Glomerular endothelial cell (primary cell): Measurements from ENCODE around the gene PSMD14.

GRCh38 chr2:159515999-159516776, 100.2 kb downstream of the BAZ2B start:
- RAMPAGE, long total RNA, result no peak

- RAMPAGE, long total RNA, result no peak
Measured at GRCh38 chr2:159753814-159754304, 41.6 kb downstream of the MARCHF7 start.

DNA sequence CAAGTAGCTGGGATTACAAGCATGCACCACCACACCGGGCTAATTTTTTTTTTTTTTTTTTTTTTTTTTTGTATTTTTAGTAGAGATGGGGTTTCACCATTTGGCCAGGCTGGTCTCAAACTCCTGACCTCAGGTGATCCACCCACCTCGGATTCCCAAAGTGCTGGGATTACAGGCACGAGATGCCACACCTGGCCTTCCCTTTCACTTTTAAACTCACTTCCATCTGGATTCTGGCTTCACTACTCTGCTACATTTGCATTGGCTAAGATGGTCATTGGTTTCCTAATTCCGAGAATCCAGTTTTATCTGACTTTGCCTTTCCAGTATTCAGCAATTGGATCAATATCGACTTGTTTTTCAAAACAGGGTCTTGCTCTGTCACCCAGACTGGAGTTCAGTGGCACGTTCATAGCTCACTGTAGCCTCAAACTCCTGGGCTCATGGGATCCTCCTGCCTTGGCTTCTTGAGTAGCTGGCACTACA, 4.6 kb upstream of the CD302 start:
- RAMPAGE, long total RNA, result no peak

GRCh38 chr2:160063107-160063417, 647 bp upstream of the PLA2R1 start:
- RAMPAGE, long total RNA, result no peak

- RAMPAGE, long total RNA, result no peak
Measured at GRCh38 chr2:160220251-160221067, 20.4 kb upstream of the ITGB6 start.

GRCh38 chr2:160228386-160229000, 28.4 kb upstream of the ITGB6 start:
- RAMPAGE, long total RNA, result no peak

DNA sequence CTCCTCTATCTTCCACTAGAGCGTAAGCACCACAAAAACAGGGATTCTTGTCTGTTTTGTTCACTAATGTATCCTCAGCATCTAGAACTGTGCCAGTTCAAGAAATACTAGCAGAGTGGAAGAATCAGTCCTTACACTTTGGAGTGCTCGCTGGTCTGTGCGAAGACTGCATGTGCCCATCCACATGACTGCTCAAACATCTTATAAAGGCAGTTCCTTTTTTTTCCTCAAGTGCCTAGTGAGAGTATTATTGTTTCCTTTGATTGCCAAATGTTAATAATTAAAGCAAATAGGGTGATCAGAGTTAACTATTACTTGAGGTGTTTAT, 45.5 kb upstream of the ITGB6 start:
- RAMPAGE, long total RNA, result no peak

DNA sequence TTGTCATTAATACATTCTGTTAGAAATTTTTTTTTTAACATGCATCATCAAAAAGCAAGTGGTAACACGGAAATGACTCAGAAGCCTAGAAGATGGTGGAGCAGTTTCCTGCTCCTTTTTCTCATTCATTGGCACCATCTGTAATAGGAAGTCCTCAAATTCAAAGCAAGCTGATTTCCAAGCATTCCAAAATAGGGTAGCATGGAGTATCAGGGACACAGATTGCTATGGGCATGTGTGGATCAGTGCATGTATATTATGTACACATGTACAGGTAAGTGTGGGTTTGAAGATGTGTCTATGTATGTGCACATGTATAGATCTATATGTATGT, 79.9 kb upstream of the ITGB6 start:
- RAMPAGE, long total RNA, result no peak

DNA sequence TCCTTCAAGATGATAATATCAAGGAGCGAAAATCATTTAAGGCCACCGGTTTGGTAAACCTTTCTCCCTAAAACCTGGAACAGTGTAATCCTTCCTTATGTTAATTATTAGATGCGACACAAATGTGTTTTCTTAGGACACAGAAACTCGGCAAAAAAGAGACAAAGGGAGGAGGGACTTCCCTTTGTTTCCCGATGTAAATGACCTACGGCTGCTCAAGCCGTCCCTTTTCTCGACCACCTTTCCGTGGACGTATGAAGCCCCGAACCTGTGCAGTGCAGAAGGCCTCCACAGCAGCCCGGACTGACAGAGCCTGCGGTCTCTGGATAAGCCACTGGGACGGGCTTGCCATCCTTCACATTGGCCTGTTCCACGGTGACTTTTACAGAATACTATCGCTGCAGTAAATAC, 85.1 kb downstream of the RBMS1 start:
- RAMPAGE, long total RNA, result no peak

- RAMPAGE, long total RNA, result no peak
Measured at GRCh38 chr2:160704095-160704806, 210.6 kb upstream of the RBMS1 start.

DNA sequence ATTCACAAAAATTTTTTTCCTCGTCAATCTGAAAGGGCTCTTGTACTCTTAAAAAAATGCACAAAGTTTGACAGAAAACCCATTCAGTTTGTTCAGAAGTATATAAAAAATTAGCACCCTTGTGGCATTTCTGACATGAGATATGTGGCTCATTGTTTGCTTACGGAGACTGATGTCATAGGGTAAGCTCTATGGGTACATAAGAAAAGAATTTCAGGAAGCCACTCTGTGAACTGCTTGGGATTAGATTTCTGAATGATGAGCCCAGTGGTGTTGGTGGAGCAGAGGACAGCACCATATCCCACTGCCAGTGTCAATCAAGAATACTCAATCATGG, 243.0 kb upstream of the RBMS1 start:
- RAMPAGE, long total RNA, result no peak

DNA sequence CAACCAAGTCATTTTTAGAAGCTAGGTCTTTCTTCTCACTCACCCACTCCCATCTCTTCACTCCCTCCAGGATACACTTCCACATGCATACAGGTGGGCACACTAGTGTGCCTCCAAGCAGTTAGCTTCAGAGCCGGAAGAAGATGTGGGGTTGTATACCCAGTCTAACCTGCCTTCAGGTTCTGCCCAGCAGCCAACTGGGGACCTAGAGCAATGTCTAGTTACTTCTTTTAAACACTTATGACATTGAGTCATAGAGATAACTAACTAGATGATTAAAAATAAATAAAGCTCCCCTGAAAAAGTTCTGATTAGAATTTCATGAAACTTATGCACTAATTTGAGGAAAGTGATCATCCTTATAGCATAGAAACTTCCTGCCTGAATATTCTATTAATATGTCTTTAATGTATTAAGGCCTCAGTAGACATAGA, 21.7 kb upstream of the TANK start:
- RAMPAGE, long total RNA, result no peak

GRCh38 chr2:161307949-161309064, at the start of gene PSMD14:
Gene PSMD14 (plus strand): TSS chr2:161308425.
- RAMPAGE, long total RNA, result start-site peak on the plus strand at chr2:161308433-161308533, 862 and 610 reads in 2 replicates

DNA sequence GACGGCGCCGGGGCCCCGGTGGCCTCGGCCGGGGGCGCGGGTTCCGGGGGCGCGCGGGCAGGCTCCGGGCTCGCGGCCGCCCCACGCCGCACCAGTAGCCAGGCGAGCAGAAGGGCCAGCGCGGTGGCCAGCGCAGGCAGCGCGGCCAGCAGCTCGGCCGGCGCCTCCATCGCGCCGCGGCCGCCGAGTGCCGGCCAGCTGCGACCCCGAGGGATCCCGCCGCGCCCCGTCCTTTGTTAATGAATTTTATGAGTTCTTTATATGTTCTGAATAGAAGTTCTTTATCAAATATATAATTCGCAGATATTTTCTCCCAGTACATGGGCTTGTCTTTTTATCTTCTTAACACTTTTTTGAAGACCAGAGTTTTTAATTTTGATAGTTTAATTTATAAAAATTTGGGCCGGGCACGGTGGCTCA, 32.9 kb downstream of the PSMD14 start:
- RAMPAGE, long total RNA, result no peak

DNA sequence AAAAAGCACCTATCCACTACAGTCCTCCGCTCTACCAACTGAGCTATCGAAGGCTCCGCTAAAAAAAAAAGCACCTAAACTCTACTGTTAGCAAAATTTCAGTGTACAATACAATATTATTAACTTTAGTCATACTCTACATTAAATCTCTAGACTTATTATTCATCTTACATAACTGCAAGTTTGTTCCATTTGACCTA, 117.0 kb downstream of the SLC4A10 start:
- RAMPAGE, long total RNA, result no peak

GRCh38 chr2:161992549-161992953, 81.5 kb downstream of the DPP4 start:
- RAMPAGE, long total RNA, result no peak

DNA sequence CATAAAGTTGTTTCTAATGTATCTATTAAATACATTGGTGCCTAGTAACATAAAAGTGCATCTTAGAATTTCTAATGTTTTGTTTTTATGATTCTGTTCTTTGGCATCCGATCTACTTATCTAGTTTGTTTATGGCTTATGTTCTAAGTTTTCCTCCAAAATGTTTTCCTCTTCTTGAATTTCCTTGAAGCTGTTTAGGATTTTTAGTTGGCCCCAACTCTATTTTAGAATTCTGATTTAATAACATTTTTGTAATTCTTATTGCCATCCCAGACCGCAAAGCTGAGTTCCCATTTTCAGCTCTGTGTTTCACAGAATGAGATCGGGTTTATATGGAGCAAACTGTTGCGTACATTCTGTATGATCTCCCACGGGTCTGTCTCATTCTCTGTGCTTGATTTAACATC, 59.3 kb downstream of the DPP4 start:
- RAMPAGE, long total RNA, result no peak

GRCh38 chr2:162261653-162261941, 18.4 kb upstream of the FAP start:
- RAMPAGE, long total RNA, result no peak

DNA sequence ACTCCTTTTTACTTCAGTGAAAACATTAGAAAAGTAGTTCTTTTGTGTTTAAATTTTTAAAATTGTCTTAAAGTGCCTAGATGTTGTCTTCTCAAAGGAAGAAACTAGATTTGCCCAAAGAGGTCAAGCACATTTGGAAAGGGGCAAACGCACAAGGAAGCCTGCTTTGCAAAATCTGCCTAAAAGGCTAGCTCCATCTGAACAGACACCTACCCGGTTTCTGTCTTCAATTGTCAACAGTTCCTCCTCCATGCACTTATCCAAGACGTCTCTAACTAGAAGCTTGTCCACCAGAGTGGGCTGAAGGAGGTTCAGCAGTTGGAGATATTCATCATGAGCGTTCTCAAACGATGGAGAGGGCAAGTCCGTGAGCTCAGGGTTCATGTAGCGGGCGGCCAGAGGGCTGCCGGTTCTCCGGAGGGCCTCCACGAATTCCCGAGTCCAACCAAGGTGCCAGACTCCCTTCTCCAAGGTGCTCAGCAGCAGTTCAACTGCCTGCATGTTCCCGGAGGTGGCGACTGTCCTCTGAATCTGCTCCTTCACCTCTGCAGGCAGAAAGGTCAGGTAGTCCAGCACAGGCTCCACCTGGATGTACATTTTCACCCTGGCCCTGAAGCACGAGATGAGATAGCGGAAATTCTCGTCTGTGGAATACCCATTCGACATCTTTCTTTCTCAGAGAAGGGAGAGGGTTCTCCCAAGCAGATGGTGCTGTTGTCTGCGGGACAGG, 677 bp downstream of the IFIH1 start:
- RAMPAGE, long total RNA, result no peak

DNA sequence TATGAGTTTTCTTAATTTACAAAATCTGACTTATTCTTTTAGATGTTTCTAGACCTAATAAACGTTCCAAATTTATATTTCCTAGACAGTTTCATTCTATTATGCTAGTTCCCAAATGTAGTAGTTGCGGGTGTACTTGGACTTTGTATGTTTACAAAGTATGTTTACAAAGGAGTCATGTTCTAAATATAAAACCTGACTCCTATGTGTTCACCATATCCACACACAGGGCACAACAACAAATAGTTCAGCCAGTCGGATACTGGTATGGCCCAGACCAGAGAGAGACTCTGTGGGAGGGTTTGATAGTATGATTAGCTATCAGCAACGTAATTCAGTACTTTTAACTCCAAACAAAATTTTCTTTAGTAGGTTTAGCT, 230.6 kb downstream of the KCNH7 start:
- RAMPAGE, long total RNA, result no peak